Placental pericyte (primary cell): ENCODE results near the gene CDC42SE2.

DNA sequence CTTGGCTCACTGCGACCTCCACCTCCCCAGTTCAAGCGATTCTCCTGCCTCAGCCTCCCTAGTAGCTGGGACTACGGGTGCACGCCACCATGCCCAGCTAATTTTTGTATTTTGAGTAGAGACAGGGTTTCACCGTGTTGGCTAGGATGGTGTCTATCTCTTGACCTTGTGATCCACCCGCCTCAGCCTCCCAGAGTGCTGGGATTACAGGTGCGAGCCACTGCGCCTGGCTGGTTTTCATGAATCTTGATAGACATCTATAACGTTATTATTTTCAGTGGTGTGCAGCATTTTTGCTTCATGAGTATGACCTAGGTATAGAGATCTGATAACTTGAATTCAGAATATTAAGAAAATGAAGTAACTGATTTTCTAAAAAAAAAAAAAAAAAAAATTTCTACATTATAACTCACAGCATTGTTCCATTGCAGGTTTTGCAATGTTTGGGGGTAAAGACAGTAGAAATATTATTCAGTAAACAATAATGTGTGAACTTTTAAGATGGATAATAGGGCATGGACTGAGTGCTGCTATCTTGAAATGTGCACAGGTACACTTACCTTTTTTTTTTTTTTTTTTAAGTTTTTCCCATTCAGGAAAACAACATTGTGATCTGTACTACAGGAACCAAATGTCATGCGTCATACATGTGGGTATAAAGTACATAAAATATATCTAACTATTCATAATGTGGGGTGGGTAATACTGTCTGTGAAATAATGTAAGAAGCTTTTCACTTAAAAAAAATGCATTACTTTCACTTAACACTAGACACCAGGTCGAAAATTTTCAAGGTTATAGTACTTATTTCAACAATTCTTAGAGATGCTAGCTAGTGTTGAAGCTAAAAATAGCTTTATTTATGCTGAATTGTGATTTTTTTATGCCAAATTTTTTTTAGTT is 105.0 kb downstream of the SLC12A2 start:
- CAGE, long polyA plus RNA = no peak

DNA sequence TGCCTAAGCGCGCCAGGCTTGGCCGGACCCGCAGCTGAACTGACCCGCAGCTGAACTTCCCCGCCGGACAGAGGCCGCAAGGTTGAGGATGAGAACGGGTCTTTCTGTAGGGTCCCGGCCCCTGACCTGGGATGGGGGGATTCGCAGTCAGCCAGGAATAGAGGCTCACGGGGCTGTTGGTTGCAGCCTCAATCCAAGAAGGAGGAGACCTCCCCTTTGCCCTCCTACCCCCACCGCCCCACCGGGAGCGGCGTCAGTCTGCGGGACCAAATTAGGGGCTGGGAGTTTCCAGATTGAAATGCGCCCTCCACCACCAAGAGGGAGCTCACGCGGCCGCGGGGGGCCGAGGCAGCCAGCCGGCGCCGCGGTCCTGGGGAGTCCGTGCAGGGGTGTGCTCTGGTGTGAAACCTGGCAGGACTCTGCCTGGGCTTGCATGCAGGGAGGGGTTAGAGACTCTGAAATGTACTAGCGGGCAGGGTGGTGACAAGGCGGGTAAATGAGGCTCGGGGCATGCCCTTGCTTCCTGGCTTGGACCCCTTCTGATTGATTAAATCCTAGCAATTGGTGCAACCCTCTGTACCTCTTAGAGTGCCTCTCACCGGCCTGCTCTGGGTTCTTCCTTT is 937 bp upstream of the FBN2 start:
- CAGE, long polyA plus RNA = no peak

GRCh38 chr5:130000512-130000765 is 96.2 kb downstream of the CHSY3 start:
- CAGE, long polyA plus RNA = no peak

DNA sequence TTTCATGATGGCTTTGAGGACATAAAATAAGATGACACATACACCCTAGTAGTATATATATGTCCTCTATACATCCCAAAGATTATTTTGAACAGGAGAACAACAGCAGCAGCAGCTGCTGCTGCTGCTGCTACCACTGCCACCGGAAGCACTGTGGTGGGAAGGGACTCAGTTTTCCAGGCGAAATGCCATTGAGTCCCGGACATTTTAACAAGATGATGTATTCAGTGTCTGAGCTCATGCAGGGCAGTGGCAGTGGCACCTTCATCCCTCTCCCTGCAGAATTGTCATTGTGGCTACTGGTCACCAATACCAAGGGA is 151.3 kb downstream of the CHSY3 start:
- CAGE, long polyA plus RNA = no peak

- CAGE, long polyA plus RNA = no peak
Measured at GRCh38 chr5:131256975-131257275, 6.9 kb upstream of the CDC42SE2 start.

DNA sequence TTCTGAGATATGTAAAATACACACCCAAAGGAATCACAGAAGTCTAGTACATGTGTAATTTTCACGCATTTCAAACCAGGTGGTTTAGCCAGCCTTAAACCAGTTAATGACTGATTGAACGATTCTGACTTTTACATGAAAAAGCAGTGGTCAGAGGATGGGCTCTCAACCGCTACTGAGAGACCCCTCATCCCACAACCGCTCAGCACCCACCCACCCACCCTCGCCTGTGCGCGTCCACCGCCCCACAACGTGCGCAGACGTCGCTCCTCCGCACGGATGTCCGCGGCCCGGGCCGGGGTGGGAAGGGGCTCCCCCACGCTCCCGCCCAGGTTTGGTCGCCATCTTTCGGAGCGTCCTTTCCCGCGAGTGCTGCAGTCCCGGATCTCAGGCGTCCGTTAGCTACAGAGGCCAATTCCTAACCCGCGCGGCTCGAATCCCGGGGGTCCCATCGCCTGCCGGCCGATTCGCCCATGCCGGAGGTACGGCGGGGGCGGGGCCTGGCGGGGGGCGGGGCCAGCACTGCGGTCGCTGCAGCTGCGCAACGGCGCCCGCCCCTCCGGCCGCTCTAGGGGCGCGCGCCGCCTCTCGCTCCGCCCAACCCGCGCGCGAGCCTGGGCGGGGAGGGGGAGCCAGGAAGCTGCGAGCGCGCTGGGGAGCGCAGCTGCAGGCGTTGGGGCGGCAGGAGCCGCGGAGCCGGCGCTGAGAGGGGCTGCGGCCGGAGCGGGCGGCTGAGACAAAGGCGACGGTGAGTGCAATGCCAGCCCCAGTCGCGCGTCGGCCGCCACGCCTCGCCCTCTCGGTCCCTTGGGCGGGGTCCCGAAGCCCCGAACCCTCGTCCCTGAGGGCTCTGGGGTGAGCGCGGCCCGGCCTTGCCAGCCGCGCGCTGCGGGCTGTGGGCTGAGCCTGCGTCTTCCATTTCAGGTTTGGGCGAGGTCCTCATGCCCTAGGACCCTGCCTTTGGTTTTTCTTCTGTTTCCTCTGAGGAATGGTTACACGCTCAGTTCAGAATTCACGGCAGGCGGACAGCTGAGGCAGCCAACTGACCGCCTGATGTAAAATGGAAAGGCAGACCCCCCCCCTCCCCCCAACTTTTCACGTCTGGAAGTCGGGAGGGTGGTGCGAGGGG is at the start of gene CDC42SE2:
CDC42SE2 (plus strand) TSS at position 635 of the 1,129 bp plus-strand sequence.
- CAGE, long polyA plus RNA = no peak

DNA sequence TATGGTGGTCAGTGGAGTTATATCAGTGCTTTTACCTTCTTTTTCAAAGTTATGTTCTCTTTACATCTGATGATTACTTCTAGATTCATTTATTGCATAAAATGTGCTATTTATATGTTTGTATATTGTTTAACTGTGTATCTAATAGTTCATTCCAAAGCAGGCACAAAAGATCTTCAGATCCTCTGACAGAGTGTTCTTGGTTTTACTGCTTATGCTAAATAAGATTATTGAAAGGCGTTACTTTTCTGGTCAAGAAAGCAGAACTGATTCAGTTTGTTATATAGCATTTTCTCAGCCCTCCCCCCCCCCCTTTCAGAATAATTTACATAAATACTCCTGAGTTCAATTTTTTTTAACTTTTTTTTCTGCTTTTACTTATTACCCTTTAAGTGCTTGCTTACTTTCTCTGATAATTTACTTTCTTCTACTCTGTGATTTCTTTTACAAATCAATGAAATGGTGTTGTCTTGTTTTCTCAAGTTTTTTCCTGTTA is 15.3 kb downstream of the CDC42SE2 start:
- CAGE, long polyA plus RNA = no peak

DNA sequence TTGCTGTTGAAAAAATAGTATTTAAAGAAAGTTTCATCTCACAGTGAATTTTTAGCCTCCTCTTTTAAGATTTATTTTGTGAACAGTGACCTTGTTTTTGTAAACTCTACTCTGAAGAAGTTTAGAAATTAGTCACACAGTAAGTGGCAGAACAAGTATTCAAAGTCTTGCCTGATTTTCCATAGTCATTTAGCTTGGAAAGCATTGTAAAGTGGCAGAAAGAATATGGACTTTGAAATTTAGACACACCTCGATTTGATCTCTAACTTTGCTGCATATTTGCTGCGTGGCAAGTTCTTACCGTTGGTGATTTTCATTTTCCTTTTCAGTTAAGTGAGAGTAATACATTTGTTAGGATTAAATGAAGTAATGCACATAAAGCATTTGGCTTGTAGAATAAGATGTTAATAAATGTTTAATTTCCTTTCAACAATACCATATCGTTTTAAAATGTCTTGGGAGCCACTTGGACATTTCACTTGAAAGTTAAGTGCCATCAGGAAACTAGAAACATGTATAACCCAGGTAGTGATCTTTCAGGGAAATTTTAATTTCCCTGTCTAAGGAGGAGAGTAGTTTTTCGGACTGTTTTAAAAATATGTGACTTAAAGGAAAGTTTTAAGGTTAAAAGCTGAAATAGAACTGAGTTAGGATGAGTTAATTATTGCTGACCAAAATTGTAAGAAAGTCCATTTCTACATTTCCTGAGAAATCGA is 17.8 kb downstream of the CDC42SE2 start:
- CAGE, long polyA plus RNA = no peak

- CAGE, long polyA plus RNA = no peak
Measured at GRCh38 chr5:131343030-131343982, 79.5 kb downstream of the CDC42SE2 start.

- CAGE, long polyA plus RNA = no peak
Measured at GRCh38 chr5:131348512-131349046, 84.7 kb downstream of the CDC42SE2 start.

DNA sequence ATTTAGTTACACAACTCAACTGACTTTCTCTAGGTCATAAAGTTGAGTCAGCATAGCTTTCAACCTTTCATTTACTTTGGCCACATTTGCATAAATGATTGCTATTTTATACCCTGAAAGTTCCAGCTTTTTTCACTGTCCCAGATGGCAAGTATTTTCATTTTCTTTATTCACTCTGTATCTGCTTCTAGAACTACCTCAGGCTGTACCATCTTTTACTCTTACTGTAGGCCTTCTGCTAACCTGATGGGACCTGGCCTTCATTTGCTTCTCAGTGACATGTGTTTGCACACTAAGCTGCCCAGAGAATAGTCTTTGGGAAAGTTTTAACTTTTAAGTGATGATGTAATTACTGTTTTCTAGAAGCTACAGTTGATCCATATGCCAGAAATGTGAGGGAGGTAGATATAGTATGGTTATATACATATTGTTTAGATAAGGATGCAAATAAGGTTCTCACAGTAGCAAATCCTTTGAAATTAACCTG is 115.3 kb downstream of the CDC42SE2 start:
- CAGE, long polyA plus RNA = no peak

- CAGE, long polyA plus RNA = no peak
Measured at GRCh38 chr5:131379552-131380500, 116.0 kb downstream of the CDC42SE2 start.

DNA sequence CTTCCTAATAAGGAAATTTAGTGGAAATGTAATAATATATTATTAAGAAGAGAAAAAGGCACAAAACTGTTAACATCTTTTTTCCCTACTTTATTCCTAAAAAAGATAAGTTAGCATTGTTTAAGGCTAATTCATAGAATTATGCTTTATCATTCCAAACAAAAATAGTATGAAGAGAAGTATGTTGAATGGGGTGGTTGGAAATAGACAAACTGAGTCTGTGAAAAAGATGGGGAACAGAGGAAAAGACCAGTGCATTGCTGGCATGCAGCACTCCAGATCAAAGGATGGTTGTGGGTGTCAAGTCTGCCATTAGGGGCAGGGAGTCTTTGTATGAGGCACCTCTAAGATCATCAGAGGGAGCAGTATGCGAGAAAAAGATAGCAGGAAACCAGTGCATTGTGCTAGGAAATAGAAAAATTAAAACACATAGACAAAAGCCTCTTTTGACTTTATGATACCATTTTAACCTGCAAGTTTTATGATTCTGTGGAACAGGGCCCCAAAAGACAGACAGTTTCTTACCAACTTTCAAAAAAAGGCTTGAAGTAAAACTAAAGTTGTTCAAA is 119.1 kb downstream of the CDC42SE2 start:
- CAGE, long polyA plus RNA = no peak

DNA sequence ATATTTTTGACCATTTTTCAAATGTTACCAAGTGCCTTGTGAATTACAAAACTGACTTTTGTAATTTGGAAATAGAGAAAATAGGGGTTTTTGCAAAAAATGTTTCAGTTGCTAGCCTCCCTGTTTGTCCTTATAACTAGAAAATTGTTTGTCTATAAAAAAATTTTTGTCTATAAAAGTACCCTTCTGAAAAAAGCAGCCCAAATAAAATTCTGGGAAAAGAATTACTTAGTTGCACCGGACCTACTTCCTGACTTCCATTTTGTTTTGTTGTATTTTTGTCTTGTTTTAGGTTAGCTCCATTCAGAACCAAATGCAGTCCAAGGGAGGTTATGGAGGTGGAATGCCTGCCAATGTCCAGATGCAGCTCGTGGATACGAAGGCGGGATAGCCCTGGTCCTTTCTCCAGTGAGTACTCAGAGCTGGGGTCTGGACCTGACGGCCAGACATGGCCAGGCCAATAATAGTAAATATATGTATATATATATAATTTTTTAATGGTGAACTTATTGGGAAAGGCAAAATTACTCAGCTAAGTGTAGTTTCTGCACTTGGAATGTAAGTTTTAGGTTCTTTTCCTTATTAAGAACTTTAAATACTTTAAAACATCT is 127.0 kb downstream of the CDC42SE2 start:
- CAGE, long polyA plus RNA = no peak

GRCh38 chr5:131393310-131393871 is 129.5 kb downstream of the CDC42SE2 start:
- CAGE, long polyA plus RNA = no peak

DNA sequence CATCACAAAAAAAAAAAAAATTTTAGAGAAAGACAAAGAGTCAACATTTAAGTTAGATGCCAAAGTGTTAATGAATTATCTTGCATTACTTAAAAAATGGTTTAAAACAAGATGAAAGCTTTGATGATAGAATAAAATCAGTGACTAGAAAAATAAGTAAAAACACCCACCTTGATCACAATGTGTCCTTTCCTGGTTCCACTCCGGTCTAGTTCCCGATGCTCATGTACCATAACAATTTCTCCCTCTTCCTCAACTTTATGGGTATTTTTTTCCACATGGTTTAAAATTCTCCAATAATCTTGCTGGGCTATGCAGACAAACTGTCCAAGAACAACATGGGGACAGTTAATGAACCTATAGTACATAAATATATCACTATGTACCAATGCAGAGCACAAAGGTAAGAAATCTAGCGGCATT is 130.6 kb downstream of the RAPGEF6 start:
- CAGE, long polyA plus RNA = no peak

DNA sequence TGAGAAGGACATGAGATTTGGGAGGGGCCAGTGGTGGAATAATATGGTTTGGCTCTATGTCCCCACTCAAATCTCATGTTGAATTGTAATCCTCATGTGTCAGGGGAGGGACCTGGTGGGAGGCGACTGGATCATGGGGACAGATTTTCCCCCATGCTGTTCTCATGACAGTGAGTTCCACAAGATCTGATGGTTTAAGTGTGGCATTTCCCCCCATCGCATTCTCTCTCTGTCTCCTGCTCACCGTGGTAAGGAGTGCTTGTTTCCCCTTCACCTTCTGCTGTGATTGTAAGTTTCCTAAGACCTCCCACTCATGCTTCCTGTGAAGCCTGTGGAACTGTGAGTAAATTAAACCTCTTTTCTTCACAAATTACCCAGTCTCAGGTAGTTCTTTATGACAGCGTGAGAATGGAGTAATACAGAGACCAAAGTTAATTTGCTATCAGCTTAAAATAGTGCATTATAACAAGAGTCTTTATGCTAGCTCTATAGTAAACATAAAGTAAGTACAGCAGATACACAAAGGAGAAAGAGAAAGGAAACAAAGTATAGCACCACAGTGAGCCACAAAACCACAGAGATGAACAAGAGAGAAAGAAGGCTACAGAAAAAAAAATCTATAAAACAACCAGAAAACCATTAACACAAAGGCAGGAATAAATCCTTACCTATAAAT is 39.8 kb downstream of the RAPGEF6 start:
- CAGE, long polyA plus RNA = no peak

DNA sequence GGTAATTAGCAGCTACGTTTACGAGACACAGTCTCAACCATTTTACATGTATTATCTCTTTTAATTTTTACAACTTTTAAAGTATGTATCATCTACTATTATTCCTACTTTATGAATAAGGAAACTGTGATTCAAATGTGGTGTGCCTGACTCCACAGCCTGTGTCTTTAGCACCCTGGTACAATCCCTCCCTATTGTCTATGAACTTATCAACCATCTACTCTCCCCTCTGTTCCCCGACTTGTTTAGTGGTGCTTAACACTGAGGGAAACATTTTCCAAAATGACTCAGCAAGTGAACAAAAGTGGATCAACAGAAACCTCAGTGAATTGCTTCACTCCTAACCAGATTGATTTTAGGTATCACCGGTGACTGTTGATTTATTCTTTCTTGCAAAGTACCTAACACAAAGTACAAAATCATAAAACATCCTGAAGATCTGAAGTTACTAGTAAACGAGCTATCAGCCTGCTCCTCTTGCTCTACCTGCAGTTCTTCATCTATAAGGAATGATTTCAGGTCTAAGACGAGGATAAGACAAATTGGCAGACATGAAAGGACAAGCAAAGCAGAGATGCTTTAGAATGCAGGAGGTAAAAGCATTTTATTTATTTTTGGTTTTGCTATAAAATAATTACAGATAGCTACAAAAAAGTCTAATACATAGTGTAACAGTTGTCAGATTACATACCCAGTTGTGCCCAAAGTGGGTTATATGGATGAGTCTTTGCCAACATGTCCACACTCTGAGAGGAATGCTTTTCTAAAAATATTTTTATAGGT is 42.2 kb upstream of the RAPGEF6 start:
- CAGE, long polyA plus RNA = no peak

DNA sequence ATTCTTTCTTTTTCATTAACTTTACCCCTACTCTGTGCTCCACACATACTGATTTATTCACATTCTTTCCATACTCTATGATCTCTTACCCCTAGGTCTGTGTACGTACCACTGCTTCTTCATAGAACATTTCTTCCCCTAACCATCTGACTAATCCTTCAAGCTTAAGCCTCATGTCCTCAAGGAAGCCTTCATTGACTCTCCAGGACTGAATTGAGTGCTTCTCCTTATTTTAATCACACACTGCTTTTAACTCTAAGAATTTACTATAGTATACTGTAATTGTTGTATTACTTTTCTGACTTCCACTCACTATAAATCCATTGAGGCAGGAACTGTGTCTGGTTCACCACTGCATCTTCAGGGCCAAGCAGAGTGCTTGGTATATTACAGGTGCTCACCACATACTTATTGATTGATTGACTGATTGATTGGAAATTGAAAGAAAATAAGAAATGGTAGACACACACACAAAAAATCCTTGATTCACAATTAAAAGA is 79.6 kb upstream of the RAPGEF6 start:
- CAGE, long polyA plus RNA = no peak

- CAGE, long polyA plus RNA = no peak
Measured at GRCh38 chr5:131974762-131975532, 29.5 kb upstream of the MEIKIN start.